Cardiac muscle cell (in vitro differentiated cells and primary cell): ENCODE data around the genes CRYBG3, ST3GAL6 and DCBLD2.

GRCh38 chr3:93940836-93941538 is 32.7 kb downstream of the PROS1 start:
- RAMPAGE, long total RNA: no peak
- RRBS: no CpG with 5 or more reads among the region's 4 CpGs

GRCh38 chr3:93979588-93980056 is 333 bp upstream of the ARL13B start:
- RAMPAGE, long total RNA: no peak
- RRBS: no CpG with 5 or more reads among the region's 14 CpGs

GRCh38 chr3:94003430-94004067 is 23.6 kb downstream of the ARL13B start:
- RAMPAGE, long total RNA: no peak
- RRBS: no CpG with 5 or more reads among the region's 5 CpGs

- RAMPAGE, long total RNA: no peak
- RRBS: 3% methylated on average over 17 of the region's 54 CpGs
Observed at GRCh38 chr3:96813069-96813609, 1.3 kb upstream of the EPHA6 start.

- RAMPAGE, long total RNA: start-site peak on the plus strand at chr3:97821974-97822099, 539 and 1,256 reads in 2 replicates
- RRBS: 2% methylated on average over 44 of the region's 107 CpGs
Observed at GRCh38 chr3:97821729-97822930, at the start of gene CRYBG3. Gene CRYBG3, plus strand, starts transcription at chr3:97822011.

GRCh38 chr3:97886283-97886631 is 64.4 kb downstream of the CRYBG3 start:
- RAMPAGE, long total RNA: no peak
- RRBS: no CpG with 5 or more reads among the region's 1 CpG

GRCh38 chr3:97910490-97911011 is 61.7 kb downstream of the RIOX2 start:
- RAMPAGE, long total RNA: no peak
- RRBS: no CpG with 5 or more reads among the region's 14 CpGs

- RAMPAGE, long total RNA: no peak
- RRBS: no CpG with 5 or more reads among the region's 4 CpGs
Observed at GRCh38 chr3:98164992-98165337, 1.5 kb upstream of the OR5H15 start.

GRCh38 chr3:98754453-98754816 is 8.7 kb upstream of the ST3GAL6 start:
- RAMPAGE, long total RNA: no peak
- RRBS: no CpG with 5 or more reads among the region's 3 CpGs

GRCh38 chr3:98762898-98764148 is at the start of gene ST3GAL6:
Gene ST3GAL6, plus strand, starts transcription at chr3:98763340.
- RAMPAGE, long total RNA: no peak
- RRBS: 83% methylated on average over 1 of the region's 8 CpGs

- RAMPAGE, long total RNA: no peak
- RRBS: no CpG with 5 or more reads among the region's 4 CpGs
Observed at GRCh38 chr3:98764571-98764929, 1.4 kb downstream of the ST3GAL6 start.

DNA sequence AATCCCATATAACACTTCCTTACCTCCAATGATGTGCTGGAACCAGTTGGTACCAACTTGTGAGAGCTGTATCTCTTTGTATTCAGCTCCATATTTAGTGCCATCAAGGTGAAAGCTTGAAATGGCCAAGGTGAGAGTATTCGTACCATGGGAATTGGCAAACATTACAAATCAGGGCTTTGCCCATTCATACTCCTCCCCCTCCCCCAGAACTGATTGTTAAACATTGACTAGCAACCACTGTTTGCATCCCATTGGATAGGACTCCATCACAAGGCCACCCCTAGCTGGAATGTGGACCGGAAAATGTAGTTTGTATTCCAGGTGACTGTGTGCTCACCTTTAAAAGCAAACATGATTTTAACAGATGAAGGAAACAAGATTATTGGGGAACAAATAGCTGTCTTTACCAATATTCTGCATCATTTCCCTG is 14.1 kb downstream of the ST3GAL6 start:
- RAMPAGE, long total RNA: no peak
- RRBS: no CpG with 5 or more reads among the region's 2 CpGs

- RAMPAGE, long total RNA: no peak
- RRBS: no CpG with 5 or more reads among the region's 5 CpGs
Observed at GRCh38 chr3:98811156-98811454, 48.0 kb downstream of the ST3GAL6 start.

DNA sequence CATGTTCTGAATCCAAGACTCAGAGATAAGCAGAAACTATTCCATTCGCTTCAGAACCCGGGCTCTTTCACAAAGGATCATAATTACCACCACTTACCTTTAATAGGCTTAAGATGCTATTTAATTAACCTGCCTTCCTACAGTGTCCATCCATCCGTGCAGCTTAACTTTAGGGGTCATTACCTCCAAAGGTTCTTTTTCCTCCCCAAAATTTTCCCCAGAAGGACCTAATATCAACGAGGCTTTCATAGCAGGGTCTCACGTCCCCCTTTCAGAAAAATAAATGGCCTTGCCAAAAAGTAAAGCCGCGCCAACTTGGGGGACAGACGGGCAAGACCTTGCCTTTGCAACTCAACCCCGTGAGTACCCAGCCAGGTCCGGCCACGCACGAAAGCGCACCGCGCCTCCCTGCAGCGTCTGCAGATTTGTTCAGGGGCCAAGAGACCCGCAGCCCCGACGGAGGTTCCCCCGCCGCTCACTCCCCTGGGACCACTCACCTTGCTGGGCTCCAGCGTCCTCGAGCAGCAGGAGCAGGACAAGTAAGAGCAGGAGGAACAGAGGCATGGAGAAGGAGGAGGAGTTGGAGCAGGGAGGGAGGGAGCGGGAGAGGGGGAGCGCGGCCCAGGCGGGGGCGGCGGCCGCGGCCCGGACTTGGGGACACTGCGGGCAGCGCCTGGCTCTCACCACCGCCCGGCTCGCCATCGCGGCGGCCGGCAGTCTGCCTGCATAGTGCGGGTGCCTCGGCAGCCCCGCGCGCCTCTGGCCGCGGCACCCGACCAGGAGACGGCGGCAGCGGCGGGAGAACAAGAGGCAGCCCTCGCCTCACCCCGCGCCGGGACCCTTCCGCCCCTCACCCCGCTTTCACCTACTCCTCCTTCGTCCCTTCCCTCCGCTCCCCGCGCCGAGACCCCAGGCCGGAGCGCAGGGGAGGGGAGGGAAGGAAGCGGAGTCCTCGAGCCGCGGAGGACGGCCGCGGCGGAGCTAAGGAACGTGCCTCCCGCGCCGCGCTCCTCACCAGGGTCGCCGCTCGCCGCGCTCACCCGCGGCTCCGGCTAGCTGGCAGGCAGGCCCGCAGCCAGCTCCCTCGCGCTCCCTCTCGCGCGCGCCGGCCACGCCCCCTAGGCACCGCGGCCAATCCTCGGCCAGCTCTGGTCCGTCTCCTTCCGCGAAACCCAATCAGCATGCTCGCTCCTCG is at the start of gene DCBLD2:
Gene DCBLD2 (minus strand): TSS at position 1,071 of the 1,195 bp plus-strand sequence.
- RAMPAGE, long total RNA: no peak
- RRBS: 2% methylated on average over 34 of the region's 104 CpGs

GRCh38 chr3:98980753-98981812 is 79.6 kb upstream of the DCBLD2 start:
- RAMPAGE, long total RNA: no peak
- RRBS: no CpG with 5 or more reads among the region's 4 CpGs

DNA sequence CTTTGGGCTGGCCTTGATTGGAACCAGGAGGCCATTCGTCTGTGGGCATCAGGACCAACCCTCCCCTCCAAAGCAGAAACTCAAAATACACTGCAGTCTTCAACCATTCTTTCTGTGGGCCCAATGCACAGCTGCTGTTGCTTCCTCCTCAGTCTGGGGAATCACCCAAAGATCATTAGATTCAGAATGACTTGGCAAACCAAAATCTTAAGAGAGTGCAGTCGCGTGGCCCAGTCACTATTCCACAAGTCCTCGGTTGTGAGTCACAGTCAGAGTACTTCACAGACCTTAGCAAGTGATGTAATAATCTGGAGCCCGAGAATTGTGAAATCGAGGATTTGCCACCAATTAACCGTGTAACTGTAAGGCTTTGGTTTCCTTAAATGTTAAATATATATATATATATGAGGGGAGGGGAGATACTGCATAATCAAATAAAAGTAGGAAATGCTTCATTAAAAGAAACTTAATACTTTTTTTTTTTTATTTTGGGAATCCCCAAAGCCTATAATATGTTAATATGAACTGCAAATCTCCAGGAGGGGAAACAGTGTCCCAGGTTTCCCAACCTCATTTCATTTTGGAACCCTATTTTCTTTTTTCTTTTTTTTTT is 132.4 kb upstream of the COL8A1 start:
- RAMPAGE, long total RNA: no peak
- RRBS: no CpG with 5 or more reads among the region's 7 CpGs

GRCh38 chr3:99635269-99635701 is 3.1 kb upstream of the COL8A1 start:
- RAMPAGE, long total RNA: no peak
- RRBS: no CpG with 5 or more reads among the region's 1 CpG

DNA sequence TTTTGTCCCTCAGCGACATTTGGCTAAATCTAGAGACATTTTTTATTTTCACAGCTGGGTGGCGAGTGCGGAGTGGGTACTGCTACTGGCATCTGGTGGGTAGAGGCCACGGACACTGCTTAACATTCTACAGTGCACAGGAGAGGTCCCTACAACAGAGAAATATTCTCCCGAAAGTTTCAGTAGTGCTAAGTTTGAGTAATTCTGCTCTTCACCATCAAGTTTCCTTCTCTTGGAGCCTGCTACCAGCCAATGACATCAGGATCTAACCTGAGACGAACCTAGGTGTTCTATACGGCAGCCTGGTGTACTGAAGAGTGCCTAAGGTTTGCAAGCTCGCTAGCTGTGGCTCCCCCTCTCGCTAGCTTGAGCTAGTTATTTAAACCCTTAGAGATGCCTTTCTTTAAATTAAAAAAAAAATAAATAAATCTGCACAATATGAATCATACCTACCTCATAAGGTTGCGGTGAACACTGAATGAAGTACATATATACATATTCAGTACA is 1.5 kb upstream of the COL8A1 start:
- RAMPAGE, long total RNA: no peak
- RRBS: no CpG with 5 or more reads among the region's 10 CpGs

DNA sequence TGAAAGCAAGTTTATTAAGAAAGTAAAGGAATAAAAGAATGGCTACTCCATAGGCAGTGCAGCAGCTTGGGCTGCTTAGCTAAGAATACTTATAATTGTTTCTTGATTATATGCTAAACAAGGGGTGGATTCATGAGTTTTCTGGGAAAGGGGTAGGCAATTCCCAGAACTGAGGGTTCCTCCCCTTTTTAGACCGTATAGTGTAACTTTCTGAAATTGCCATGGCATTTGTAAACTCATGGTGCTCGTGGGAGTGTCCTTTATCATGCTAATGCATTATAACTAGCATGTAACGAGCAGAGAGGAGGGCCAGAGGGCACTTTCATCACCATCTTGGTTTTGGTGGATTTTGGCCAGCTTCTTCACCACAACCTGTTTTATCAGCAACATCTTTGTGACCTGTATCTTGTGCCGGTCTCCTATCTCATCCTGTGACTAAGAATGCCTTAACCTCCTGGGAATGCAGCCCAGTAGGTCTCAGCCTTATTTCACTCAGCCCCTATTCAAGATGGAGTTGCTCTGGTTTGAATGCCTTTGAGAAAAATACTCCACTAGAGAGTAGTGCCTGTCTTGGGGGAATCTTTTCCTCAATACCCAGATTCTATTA is 40.9 kb upstream of the CMSS1 start:
- RAMPAGE, long total RNA: no peak
- RRBS: no CpG with 5 or more reads among the region's 4 CpGs

GRCh38 chr3:99846041-99846279 is 28.3 kb downstream of the CMSS1 start:
- RAMPAGE, long total RNA: no peak
- RRBS: no CpG with 5 or more reads among the region's 1 CpG